Cardiac muscle cell (in vitro differentiated cells and primary cell): ENCODE measurements around the gene SLC25A6.

GRCh38 chrX:267672-268327 is 13.4 kb upstream of the PLCXD1 start:
- RAMPAGE, long total RNA = no peak
- RRBS = 87% methylated on average over 25 of the region's 39 CpGs

GRCh38 chrX:970354-970599 is 242.2 kb downstream of the CRLF2 start:
- RAMPAGE, long total RNA = no peak
- RRBS = no CpG with 5 or more reads among the region's 3 CpGs

DNA sequence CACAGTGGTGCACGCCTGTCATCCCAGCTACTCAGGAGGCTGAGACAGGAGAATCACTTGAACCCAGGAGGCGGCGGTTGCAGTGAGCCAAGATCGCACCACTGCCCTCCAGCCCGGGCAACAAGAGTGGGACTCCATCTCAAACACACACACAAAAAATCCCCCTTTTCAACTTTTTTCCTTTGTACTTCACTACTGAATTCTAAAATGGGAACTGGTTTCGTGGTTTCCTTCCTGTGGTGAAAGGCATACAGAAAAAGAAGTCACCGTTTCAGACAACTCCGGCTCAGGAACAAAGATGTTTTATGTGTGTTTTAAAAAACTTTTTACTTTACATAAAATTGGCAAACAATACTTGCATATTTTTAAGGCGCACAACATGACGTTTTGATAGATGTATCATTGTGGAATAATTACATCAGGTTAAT is 186.2 kb downstream of the CRLF2 start:
- RAMPAGE, long total RNA = no peak
- RRBS = no CpG with 5 or more reads among the region's 10 CpGs

DNA sequence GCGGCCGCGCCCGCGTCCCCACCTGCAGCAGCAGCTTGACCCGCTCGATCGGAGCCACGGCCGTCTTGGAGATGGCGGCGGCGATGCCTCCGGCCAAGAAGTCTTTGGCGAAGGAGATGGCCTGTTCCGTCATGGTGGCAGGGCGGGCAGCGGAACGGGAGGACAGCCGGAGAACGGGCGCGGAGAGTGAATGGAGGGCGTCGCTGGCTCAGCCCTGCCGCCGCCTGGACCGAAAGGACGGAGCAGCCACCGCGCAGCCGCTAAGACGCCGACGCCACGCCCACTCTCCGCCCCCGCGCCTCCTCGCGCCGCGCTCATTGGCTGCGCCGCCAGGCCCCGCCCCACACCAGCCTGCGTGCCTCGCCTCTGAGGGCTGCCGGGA is at the start of gene SLC25A6:
Gene SLC25A6, minus strand, starts transcription at position 237 of the 382 bp plus-strand sequence.
- RAMPAGE, long total RNA = start-site peak on the minus strand centred at position 216 of the sequence, 49 bp wide, 1,279 and 3,238 reads in 2 replicates
- RRBS = 1% methylated on average over 17 of the region's 49 CpGs

DNA sequence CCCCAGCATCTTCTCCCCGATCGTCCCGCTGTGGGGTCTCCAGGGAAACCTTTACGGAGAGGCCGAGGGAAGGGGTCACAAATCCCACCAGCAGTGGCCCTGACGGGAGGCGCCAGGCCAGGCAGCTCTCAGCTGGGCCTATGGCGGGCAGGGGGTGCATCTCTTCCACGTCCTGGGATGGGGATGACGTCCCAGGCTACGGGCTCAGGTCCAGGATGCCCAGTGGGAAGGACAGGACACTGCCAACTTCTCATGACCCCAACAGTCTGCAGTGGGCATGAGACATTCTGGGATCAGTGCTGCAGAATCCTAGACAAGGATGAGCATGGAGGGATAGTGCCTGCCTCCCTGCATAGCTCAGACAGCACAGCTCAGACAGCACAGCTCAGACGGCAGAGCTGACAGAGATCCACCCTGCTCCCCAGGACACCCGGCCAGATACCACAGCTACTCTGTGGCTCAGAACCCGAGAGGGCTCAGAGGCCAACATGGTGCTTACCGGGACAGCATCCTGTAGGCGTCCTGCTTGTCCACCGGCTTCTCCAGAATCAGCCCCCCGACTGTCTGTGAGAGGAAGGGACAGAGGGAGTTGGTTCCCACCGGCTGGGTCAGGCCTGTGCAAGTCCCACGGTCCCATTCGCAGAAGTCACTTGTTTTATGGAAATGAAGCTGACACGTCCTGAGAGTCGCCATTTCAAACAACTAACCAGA is 17.4 kb downstream of the ASMTL start:
- RAMPAGE, long total RNA = no peak
- RRBS = 91% methylated on average over 7 of the region's 23 CpGs

DNA sequence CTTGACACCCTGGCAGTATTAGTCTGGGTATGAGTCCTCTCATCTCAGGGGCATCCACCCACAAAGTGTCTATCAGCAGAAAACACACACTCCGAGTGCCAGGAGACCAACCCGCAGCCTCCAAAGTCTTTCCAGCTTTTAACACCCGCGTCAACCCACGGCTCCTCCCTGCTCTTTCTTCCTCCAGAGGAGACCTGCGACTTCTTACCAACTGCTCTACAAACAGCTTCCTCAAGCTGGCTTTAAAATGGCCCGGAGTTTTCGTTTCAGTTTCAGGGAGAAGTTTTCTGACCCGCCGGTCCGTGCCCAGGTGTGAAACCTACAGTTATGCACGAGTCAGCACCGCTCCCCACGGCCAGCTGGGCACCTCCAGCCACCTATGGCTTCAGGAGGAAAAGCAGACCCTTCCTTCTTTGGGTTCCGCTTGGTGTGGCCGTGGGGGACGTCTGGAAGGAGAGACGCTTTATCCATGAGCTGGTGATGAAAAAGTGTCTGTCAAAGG is 14.4 kb upstream of the ASMTL start:
- RAMPAGE, long total RNA = no peak
- RRBS = no CpG with 5 or more reads among the region's 18 CpGs

DNA sequence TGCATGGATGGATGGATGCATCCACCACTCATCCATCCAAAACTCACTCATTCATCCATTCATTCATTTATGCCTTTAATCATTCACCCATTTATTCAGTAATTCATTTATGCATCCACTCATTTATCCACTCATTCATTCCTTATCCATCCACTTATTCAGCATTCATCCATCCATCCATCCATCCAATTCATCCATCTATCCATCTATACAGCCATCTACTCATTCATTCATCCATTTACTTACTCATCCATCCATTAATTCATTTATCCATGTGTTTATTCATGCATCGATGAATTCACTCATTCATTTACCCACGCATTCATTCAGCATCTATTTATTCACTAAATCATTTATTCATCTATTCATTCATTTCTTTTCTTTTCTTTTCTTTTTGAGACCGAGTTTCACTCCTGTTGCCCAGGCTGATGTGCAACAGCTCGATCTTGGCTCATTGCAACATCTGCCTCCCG is 10.4 kb downstream of the P2RY8 start:
- RAMPAGE, long total RNA = no peak
- RRBS = no CpG with 5 or more reads among the region's 5 CpGs

- RAMPAGE, long total RNA = no peak
- RRBS = 1% methylated on average over 3 of the region's 19 CpGs
Observed at GRCh38 chrX:1591959-1592278, 515 bp downstream of the AKAP17A start.

DNA sequence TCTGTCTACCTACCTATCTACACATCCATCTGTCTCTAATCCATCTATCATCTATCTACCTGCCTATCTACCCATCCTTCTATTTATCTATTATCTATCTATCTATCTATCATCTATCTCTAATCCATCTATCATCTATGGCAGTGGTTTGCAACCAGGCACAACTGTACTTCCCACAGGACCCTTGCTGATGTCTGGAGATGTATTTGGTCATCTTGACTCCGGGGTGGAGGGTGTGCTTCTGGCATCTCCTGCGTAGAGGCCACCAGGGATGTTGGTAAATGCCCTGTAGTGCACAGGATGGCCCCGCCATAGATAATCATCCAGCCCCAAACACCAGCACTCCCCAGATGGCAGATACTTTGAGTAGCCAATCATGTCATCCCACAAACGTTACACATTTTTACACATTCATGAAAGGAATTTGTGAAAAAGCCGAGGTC is 306.7 kb downstream of the DHRSX start:
- RAMPAGE, long total RNA = no peak
- RRBS = no CpG with 5 or more reads among the region's 5 CpGs

GRCh38 chrX:2521350-2521820 is 20.6 kb upstream of the DHRSX start:
- RAMPAGE, long total RNA = no peak
- RRBS = no CpG with 5 or more reads among the region's 11 CpGs

DNA sequence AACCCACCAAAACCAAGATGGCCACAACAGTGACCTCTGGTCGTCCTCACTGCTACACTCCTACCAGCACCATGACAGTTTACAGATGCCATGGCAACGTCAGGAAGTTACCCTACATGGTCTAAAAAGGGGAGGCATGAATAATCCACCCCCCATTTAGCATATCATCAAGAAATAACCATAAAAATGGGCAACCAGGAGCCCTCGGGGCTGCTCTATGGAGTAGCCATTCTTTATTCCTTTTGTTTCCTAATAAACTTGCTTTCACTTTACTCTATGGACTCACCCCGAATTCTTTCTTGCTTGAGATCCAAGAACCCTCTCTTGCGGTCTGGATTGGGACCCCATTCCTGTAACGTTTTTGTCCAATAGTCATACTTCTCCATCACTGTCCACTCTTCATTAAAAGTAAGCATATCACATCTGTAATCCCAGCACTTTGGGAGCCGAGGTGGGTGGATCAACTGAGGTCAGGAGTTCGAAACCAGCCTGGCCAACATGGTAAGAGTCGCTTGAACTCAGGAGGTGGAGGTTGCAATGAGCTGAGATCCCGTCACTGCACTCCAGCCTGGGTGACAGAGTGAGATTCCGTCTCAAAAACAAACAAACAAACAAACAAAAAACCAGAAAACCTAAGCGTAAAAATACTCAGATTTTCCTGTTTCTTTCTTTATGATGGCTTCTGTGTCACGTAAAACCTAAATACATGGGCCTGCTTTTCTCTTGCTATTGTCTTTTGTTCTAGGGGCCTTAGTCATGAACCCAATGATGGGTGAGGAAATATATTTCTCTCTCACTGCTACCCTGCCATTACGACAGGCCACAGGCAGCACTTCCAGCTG is 86.2 kb upstream of the CD99 start:
- RAMPAGE, long total RNA = no peak
- RRBS = no CpG with 5 or more reads among the region's 14 CpGs

DNA sequence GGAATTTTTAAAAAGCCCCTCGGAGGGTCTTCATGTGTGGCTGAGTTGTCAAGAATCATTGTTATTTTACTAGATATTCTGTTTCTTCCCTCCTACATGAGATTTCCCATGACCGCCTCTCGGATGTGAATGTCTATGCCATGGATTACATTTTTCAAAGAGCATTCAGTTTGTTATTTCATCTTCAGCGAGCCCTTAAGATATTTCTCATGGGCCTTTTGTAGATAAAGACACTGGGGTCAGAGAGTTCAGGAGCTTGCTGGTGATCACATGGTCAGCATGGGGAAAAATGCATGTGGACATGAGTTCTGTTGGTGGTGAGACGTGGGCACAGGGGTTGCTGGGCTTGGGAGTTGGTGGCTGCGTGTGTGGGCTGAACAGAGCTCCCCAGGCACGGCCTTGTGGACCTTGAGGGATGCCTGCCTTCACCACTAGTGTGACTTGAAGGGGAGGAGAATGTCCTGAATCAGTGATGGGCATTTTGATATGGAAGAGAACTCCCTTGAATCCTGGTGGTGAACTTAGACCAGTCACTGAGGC is 8.7 kb downstream of the CD99 start:
- RAMPAGE, long total RNA = no peak
- RRBS = no CpG with 5 or more reads among the region's 7 CpGs

DNA sequence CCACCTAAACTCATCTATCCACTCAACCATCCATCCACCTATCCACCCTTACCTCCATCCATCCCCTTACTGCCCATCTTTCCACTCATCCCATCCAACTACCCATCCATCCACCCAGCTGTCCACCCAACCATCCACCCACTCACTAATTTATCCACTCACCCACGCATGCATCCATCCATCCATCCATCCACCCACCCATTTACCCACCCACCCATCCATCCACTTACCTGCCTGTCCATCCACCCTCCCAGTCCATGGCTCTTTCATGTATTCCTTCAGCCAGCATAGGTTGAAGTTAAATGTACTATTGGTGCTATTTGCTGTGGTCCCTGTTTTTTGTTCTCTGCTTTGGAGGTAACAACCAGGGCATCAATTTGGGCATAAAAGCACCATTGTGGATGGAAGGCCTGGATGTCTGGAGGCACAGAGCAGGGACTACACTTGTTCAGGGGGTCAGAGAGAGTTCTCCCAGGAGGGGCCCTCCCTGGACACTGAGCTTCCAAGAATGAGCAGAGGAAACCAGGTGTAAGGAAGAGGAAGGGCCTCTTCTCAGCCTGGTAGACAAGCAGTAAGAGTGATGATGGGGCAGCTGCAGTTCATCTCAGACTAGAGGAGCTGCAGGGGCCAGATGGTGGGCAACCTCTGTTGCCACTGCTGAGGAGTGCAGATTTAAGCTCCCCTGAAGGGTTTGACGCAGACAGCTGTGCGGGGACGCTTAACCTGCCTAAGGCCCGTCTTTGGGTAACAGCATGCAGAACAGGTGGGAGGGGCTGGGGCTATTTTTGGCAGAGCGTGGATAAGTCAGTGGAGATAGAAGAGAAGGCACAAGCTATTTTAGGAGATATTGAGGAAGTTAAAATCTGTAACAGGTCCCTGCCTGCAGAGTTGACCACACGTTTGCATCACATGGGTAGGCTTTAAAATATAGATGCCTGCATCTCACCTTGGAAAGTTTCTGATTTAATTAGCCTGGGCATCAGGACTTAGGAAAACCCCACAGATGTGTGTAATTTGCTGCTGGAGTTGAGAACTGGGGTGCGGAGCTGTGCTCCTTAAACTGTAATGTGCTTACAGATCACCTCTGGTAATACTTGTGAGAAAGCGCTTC is 10.3 kb downstream of the CD99 start:
- RAMPAGE, long total RNA = no peak
- RRBS = no CpG with 5 or more reads among the region's 9 CpGs

DNA sequence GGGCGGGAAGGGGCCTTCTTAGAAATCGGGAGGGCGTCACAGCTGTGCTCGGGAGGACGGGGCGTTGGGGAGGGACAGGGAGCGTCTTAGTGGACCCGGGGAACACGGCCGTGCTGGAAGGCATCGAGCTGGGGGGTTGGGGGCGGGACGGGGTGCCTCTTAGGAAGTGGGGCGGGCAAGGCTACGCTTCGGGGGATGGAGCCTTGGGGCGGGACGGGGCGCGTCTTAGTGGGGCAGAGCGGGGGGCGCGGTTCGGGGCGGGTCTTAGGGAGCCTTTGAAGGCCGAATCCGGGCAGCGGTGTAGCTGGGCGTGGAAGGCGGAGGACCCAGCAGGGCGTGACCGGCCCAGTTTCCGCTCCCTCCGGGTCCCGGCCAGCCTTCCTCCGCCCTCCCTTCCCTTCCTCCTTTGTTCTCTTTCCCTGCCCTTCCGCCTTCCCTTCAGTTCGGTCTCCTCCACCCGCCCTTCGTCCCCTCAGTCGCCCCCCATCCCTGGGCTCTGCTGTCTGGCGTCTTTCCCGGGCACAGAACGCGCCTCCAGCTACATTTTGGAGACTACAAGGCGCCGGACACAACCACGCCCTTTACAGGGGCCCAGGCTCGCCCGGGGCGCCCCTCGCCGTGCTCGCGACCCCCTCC is 478 bp downstream of the ARSD start:
- RAMPAGE, long total RNA = no peak
- RRBS = 2% methylated on average over 15 of the region's 55 CpGs

- RAMPAGE, long total RNA = no peak
- RRBS = no CpG with 5 or more reads among the region's 15 CpGs
Observed at GRCh38 chrX:2962131-2962847, 1.9 kb downstream of the ARSL start.

GRCh38 chrX:3026104-3026606 is 15.1 kb upstream of the ARSF start:
- RAMPAGE, long total RNA = no peak
- RRBS = no CpG with 5 or more reads among the region's 6 CpGs

- RAMPAGE, long total RNA = no peak
- RRBS = no CpG with 5 or more reads among the region's 11 CpGs
Observed at GRCh38 chrX:3066574-3067228, 25.4 kb downstream of the ARSF start.

- RAMPAGE, long total RNA = no peak
- RRBS = no CpG with 5 or more reads among the region's 14 CpGs
Observed at GRCh38 chrX:3669545-3670338, 43.7 kb downstream of the PRKX start.

DNA sequence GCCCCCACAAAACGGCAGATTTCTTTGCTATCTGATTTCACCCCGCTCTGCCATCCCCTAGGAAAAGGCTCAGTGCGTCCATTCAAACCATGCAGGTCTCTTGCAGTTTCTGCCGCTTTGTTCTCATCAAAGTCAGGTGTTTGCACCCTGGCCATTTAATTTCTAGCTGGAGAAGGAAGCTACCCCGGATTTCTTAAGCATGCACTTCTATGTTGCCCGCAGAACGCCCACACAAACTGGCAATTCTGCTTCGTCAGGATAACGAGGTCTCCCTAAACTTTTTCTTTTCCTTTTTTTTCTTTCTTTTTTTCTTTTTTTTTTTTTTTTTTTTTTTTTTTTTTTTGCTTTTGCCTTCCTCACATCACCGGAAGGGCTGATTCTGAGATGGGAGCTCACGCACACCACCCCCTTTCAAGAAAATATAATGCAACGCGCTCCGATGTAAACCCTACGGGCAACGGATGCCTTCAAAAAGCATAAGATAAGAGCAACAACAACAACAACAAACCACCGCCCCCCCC is 3.2 kb downstream of the NLGN4X start:
- RAMPAGE, long total RNA = no peak
- RRBS = no CpG with 5 or more reads among the region's 17 CpGs

DNA sequence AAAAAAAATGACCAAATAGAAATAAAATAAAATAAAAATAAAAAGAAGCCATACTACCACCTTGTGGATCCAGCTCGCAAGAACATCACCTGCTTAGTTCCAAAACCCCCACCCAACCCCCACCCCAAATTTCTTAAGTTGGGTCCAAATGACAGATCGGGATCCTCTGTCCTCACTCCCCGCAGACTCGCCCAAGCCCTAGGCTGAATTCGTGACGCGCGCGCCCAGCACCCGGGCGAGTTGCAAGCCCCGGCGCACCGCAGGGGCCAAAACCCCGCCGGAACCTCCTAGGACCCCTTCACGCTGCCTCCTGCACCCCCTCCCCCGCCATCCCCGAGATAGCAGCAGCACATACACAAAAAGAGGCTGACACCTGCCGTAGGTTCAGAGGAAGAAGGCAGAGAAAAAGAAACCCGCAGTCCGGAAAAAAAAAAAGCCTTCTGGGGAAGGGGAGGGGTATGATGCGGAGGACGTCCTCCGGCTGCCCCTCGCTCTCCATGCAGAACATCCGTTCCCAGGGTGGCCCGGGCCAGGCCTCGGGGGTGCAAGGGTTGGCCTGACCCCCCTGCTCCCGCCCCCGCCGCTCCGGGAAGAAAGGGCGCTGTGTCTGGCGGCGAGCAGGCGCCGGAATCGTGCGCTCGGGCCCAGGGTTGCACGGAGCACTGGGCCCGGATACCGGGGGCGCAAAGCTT is 2.6 kb downstream of the NLGN4X start:
- RAMPAGE, long total RNA = no peak
- RRBS = 4% methylated on average over 23 of the region's 45 CpGs